Cytotoxic T cell (primary cell): Measurements from ENCODE around the gene FBXW7.

DNA sequence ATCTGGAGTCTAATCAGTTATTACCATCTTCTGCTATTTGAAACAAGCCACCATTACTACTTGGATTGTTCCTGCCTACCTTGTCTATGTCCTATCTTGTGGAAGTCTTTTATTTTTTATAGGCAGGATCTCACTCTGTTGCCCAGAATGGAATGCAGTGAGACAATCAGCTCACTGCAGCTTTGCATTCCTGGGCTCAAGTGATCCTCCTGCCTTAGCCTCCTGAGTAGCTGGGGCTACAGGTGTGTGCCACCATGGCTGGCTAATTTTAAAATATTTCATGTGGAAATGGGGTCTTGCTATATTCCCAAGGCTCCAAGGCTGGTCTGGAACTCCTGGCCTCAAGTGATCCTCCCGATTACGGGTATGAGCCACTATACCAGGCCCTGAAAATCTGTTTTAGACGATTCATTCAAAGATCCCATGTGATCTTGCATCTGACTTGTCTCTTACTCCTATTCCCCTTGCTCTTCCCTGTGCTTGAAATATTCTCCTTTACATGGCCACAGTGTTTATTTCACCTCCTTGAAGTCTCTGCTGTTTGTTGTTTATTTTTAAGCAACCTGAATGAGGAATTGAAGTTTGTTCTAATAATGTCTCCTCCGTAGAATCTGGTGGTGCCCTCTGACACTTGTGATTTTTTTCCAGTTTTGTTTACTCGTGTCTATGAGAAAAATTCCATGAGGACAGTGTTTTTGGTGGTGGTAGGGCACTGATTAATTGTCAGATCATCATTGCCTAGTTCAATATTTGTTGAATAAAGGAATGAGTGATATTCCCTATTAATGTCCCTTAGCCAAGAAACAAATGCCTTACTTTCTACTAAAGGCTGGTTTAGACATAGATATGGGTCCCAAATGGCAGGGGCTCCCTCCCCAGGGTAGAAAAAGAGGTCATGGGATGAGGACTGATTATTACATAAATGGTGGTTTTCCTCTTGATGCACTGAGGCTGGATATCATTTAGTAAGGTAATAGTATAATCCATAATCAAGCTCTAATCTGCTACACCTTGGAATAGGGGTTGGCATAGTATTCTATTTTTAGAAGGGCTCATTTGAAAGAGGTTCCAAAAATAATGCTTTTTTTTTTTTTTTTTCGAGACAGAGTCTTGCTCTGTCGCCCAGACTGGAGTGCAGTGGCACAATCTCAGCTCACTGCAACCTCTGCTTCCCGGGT, 8.0 kb downstream of the RPS3A start:
- PRO-cap, 2 experiments: no peak in any of the 2 experiments

GRCh38 chr4:151195746-151196332, 81.1 kb upstream of the PRSS48 start:
- PRO-cap, 2 experiments: no peak in any of the 2 experiments

DNA sequence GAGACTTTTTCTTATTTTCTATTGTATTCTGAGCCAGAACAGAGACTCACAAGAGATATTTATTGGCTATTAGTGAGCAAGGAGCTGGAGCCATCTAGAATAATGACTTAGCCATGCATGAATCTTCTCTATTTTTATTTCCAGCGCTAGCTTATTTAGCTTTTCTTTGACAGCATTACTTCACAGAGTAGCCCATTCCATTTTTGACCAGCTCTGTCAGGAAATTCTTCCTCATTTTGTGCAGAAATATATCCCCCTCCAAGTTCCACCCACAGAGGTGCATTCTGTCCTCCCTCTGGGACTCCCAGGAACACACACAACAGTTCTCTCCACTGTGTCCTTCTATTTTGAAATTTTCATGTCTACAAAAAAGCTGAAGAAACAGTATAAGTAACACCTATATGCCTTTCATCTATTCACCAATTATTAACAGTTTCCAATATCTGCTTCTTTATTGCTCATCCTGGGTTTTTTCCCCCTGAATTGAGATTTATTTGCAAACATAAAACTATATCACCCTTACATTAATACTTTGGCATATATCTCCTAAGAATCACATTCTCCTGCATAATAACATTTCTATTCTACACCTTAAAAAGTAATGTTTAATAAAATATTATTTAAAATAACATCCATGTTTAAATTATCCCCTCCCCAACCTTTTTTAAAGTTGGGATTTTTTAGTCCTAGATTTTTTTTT, 54.9 kb upstream of the PRSS48 start:
- PRO-cap, 2 experiments: no peak in any of the 2 experiments

GRCh38 chr4:151277326-151277634, 319 bp downstream of the PRSS48 start:
- PRO-cap, 2 experiments: no peak in any of the 2 experiments

GRCh38 chr4:151671412-151672050, 89.3 kb downstream of the GATB start:
- PRO-cap, 2 experiments: no peak in any of the 2 experiments

- PRO-cap, 2 experiments: peak in 1 of 2 experiments; most common plus-strand start chr4:152011112 (in 1)
Observed at GRCh38 chr4:152010683-152011376, 250.0 kb upstream of the GATB start.

DNA sequence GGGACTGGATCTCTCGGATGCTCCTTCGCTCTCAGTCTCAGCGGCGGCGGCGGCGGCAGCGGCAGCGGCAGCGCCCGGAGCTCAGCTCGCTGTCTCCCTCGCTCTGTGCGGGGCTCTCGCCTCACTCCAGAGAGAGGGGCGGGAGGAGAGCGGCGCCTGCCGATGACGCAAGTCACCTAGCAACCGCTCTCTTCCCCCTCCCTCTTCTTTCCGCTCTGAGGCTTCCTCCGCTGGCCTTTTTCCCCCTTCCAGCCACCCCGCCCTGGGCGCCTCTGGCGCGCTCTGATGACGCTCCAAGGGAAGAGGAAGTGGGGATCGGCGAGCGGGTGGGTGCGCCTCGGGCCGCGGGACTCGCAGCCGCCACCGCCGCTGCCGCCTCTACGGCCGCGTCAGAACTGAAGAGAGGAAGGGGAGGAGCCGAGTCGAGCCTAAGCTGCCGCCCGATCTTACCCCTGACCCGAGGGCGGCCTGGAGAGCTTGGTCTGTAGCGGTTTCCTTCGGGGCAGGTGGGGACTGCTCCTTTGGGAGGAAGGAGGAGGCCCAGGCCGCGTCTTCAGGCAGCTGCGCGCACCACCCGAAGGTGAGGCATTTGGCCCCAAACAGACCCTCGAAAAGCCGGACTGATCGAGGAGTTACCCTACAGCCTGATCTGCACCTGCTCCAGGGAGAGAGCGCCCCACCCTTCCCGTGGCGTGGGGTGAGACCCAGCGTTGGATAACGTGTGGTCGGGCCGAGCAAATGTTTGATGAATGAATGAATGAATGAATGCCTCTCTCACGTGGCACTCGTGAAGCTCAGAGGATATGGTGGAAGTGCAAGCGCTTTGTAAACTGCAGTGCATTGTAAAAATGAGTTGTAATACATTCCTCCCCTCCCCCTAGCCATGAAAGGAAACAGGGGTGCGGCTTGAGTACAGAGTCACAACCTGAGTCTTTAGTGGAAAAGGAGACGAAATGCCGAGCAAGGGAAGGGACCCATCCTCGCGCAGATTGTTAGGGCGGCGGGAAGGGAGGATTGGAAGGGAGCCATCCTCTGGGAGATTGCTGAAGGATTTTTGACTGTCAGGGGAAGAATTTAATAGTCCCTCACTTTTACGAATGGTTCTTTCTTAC, at the start of gene FBXW7:
Gene FBXW7 (minus strand): TSS at position 134 of the 1,112 bp plus-strand sequence.
- PRO-cap, 2 experiments: peak in 2 of 2 experiments; most common plus-strand start position 460 of the sequence (in 2); most common minus-strand start position 95 of the sequence (in 2)

DNA sequence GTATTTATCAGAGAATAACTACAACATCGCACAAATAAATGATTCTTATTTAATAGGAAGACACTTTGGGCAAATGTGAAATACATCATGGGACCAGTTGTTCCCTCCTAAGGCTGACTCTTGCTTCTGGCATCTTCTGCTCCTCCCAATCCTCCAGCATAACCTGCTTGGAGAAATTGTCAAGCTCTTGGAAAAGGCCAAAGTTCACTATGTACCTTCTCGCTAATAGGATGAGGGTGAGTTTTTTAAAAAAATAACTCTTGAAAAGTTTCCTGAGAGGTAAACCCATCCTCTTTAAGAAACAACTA, 53.4 kb upstream of the FBXW7 start:
- PRO-cap, 2 experiments: no peak in any of the 2 experiments

DNA sequence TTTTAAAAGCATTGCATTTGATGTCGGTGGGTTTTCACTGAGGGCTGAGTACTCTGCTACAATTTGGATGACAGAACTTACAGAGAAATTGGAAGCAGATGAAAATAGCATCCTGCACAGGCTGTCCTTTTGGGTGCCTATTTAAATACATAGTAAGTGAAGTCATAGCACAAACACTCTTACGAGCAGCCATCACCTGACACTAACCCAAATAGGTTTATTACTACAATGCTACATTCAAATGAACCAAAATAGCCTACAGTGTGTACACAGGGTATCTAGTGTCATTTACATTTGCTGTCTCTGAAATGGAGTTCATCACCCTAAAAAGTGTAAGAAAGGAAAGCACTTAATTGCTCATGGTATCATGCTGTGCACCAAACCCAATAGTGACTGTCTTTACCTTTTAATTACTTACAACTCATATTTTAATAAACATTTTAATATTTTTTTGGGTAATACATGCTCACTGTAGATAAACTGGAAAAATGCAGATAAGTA, 11.5 kb upstream of the TMEM154 start:
- PRO-cap, 2 experiments: no peak in any of the 2 experiments

DNA sequence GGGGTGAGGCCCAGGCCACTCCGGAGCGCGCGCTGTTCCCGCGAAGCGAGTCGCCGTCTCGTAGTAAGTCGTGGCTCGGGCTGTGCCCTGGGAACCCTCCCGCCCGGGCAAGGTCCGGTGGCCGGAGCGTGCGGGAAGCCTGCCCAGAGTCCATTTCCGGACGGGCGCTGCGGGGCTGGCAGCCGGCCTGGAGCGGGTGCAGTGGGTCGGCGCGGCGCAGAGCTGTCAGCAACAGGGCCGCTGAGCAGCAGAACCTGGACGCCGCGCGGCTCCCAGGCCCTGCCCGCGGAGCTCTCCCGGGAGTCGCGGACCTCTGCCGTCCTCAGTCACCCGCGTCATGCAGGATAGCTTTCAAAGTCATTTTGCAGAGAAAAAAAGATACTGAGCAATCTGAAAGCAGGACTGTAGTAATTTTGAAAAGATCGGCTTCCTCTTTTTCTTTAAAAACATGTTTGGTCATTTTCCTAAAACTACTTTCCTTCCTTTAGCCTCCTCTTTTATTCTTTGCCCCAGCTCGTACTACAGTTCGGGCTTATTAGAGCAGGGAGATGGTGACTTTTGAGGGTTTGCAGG, 18.8 kb downstream of the TRIM2 start:
- PRO-cap, 2 experiments: no peak in any of the 2 experiments

- PRO-cap, 2 experiments: no peak in any of the 2 experiments
Observed at GRCh38 chr4:153257004-153258065, 53.1 kb downstream of the TRIM2 start.

GRCh38 chr4:153319160-153319588, 25.3 kb upstream of the MND1 start:
- PRO-cap, 2 experiments: no peak in any of the 2 experiments

DNA sequence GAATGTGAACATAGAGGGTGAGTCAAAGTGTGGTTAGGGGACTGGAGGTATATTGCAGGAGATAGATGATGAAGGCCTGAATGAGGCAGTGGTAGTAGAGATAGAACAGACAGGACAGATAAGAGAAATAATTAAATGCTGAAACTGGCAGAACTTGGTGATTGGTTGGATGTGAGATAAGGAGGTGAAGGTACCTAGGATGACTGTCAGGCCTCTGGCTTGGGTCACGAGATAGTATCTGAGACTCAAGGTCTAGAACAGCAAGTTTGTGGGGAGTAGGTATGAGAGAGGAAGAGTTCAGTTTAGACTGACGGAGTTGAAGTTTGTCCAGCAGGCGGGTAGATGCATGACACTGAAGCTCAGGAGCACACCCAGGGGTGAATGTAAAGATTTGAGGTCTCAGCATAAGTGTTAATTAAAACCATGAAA, 3.6 kb downstream of the MND1 start:
- PRO-cap, 2 experiments: no peak in any of the 2 experiments

DNA sequence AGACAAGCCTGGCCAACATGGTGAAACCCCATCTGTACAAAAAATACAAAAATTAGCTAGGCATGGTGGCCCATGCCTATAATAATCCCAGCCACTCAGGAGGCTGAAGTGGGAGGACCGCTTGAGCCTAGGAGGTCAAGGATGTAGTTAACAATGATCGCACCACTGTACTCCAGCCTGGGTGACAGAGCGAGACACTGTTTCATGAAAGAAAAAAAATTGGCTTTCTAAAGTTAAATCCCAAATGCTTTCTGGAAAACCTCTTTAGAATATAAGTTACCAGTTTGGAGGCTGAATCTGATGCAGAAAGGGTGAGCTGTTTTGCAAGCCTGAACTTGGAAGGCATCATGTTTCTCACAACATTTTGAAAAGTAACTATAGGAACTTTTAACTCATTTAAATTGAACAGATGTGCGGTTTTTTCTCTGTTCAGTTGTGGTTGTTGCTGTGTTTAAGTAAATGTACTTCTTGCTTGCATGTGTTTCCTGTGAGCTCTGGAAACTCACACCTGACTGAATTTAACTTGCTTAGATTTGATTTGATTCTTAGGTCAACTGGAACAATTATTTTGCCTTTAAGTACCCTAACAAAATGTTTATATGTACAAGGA, 39.8 kb upstream of the TMEM131L start:
- PRO-cap, 2 experiments: no peak in any of the 2 experiments

DNA sequence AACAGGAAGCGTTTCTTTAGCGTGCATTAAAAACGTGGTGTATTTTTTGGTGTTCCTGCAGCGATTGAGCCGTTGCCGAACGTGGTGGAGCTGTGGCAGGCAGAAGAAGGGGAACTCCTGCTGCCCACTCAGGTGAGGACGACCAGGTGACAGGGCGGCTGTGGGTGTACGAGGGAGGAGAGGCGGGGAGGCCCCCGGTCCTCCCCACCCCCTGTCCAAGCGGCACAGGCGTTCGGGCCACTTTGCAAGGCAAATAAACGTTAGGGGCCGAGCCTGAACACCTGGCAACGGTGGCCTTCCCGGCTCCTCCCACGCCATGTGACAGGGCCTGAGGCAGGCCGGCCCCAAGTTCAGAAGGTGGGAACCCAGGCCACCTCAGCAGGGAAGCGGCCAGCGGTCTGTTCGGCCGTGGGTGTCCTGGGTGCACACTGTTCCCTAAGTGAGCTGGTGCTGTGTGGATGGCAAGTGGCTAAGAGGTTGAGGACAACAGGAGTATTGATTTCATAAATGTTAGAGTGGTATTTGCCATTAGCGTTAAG, 1.1 kb downstream of the TMEM131L start:
- PRO-cap, 2 experiments: peak in 2 of 2 experiments; most common plus-strand start position 60 of the sequence (in 2); most common minus-strand start position 66 of the sequence (in 2)

DNA sequence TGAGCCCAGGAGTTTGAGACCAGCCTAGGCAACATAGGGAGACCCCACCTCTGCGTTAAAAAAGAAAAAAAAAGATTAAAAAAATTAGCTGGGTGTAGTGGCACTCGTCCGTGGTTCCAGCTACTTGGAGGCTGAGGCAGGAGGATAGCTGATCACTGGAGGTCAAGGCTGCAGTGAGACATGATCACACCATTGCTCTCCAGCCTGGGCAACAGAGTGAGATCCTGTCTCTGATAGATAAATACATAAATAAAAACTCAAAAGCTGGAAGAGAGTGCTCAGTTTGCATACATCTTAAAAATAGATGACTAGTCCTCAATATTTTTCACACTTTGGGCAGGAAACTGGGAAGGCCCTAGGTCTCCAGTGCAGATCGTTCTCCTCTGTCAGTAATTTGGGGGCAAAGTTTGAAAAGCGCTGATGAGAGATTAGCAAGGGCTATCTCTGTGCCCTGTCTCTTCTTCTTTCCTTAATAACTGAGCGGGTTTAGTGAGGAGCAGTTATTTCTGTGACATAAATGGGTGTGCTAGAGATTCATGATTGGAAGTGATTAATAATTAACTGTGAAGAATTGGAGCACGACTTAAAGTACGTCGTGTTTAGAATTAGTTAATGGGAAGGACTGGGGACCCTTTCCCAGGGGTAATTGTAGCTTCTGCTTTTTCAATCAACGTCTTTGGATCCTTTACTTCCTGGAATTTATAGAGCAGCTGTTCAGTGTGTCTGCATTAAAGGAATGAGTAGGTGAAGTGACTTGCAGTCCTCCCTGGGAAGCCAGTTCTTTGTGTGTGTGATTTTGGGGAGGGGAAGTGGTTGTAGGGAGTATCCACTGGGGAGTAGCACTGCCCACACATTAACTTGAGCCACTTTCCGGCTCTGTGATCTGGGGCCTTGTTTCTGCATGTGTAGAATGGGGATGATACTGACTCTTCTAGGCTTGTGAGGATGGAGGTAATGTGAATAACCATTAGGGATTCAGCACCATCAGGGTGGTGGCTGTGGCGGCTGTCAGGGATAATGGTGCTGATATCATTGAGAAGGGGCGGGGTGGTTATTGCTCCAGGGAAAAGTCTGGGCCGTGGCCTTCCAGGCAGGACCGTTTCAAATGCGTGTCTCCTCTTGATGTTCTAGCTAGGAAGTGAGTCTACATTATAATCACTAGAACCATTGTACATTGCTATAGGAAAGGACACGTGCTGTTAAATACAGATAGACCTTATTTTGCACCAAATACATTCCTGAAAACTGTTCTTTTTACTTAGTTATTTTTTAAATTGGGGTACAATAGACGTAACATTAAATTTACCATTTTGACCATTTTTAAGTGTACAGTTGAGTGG, 54.5 kb downstream of the TMEM131L start:
- PRO-cap, 2 experiments: no peak in any of the 2 experiments

DNA sequence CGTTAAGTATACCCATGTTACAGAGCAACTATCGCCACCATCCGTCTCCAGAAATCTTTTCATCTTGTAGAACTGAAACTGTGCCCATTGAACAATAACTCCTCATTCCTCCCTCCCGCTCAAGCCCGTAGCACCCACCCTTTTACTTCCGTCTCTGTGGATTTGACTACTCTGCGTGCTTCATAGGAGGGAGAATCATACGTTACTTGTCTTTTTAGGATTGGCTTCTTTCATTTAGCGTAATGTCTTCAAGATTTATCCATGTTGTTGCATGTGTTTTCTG, 55.4 kb downstream of the TMEM131L start:
- PRO-cap, 2 experiments: no peak in any of the 2 experiments

DNA sequence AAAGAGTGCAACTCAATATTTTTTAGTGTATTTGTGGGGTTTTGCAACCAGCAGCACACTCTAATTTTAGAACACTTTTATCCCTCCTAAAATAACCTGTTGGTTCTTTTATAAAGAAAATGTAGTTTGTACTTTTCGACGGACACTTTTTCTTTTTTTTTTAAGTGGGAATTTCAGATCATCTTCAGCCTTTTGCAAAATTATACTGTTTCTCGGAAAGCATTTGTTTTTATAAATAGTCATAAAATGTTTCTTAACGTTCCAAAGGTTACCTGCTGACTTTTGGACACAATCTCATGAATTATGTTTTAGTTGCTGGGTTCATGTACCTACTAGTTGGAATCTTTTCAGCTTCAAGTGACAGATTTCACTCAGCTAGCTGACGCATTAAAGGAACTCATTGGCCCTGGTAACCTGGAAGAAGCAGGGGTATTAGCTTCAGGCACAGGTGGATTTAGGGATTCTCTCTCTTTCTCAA, 66.4 kb downstream of the TMEM131L start:
- PRO-cap, 2 experiments: no peak in any of the 2 experiments

DNA sequence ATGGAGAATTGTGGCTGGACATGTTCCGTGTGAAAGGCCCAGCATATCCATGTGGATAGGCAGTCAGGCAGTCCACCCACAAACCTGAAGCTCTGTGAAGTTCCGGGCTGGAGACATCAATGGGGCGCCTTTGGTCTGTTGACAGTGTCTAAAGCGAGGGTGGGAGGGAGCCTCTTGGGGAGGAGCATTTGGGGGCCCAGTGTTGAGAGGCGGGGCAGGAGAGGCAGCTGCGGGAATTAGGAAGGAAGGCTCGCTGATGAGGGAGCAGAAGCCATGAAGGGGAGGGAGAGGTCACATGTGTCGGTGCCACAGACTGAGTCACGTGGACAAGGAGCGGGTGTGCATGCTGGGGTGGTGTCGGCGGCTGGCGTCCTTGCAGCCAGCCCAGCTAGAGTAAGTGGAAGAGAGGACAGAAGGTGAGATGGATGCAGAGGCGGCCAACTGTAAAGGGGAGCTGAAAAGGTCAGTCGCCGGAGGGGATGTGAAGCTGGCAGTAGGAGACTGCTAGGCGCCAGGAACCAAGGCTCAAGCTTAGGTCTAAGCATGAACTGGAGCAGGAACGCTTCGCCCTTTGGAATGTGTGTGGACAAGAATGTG, 44.1 kb upstream of the TLR2 start:
- PRO-cap, 2 experiments: no peak in any of the 2 experiments

GRCh38 chr4:153652415-153652835, 31.7 kb upstream of the TLR2 start:
- PRO-cap, 2 experiments: no peak in any of the 2 experiments